Hematopoietic multipotent progenitor cell (in vitro differentiated cells): Measurements from ENCODE around the gene MYB.

DNA sequence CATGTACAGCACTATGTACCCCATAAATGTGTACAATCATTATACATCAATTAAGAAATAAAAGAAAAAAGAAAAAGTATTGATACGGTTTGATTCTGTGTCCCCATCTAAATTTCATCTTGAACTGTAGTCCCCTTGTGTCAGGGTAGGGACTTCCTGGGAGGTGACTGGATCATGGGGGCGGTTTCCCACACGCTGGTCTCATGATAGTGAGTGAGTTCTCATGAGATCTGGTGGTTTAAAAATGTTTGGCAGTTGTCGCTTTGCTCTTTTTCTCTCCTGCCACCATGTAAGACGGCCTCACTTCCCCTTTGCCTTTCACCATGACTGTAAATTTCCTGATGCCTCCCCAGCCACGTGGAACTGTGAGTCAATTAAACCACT lies 80.4 kb upstream of the SGK1 start:
- CAGE, long polyA plus RNA: no peak

DNA sequence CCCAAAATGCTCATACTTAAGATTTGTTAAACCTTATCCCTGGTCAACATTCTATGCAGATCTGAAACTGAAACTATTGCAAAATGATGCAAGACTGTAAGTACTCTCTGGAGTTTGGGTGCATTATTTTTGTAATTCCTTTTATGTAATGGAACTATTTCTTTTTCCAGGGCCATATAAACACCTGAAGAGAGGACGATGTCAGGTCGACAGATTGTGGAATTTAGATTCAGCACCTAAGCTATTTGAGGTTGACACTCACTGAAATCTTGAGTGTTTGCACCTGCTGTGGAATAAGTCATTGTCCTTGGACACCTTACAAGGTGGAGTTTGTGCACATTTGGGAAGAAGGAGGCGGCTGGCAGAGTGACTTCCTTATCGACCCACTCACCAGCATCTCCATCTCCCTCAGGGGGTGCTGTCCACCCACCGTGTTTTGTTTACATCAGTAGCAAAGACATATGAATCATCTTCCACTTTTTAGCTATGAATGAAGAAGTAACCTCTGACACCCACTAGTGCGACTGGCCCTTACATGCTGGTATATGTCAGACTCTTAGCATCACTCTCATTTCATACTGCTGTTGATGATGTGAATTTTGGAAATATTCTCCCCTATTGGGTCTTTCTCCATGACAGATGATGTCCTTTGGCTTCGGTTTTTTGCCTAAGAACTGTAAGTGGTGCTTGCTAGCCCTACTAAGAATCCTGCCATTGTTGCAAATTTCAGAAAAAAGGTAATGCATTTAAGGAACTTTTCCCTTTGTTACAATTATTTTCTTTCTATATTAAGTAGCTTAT lies 119.4 kb upstream of the SGK1 start:
- CAGE, long polyA plus RNA: no peak

- CAGE, long polyA plus RNA: no peak
Observed at GRCh38 chr6:134460841-134461369, 143.0 kb upstream of the SGK1 start.

GRCh38 chr6:134530748-134531228 lies 212.9 kb upstream of the SGK1 start:
- CAGE, long polyA plus RNA: no peak

- CAGE, long polyA plus RNA: no peak
Observed at GRCh38 chr6:134822944-134823331, 127.0 kb downstream of the ALDH8A1 start.

DNA sequence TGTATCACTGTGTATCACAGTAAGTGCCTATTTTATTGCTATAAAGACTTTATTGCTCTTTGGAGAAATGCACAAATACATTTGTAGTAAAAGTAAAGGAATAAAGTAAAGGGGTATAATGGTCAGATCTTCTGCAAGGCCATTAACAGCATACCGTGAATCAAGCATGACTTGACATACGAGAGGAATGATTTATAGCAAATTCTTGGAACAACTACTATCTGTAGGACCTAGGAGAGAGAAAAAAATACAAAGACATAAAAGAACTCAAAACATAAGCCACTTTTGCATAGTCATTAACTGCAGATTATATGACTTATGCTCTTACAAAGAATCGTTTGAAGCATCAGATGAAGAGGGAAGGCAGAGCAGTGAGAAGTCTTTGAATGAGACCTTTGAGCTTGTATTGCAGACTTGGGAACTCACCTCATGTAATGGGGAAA lies 29.9 kb upstream of the HBS1L start:
- CAGE, long polyA plus RNA: no peak

GRCh38 chr6:135181026-135182123 lies at the start of gene MYB:
Gene MYB, plus strand, starts transcription at chr6:135181308.
- CAGE, long polyA plus RNA: start-site peak on the plus strand at chr6:135181468-135181495, 51 reads

DNA sequence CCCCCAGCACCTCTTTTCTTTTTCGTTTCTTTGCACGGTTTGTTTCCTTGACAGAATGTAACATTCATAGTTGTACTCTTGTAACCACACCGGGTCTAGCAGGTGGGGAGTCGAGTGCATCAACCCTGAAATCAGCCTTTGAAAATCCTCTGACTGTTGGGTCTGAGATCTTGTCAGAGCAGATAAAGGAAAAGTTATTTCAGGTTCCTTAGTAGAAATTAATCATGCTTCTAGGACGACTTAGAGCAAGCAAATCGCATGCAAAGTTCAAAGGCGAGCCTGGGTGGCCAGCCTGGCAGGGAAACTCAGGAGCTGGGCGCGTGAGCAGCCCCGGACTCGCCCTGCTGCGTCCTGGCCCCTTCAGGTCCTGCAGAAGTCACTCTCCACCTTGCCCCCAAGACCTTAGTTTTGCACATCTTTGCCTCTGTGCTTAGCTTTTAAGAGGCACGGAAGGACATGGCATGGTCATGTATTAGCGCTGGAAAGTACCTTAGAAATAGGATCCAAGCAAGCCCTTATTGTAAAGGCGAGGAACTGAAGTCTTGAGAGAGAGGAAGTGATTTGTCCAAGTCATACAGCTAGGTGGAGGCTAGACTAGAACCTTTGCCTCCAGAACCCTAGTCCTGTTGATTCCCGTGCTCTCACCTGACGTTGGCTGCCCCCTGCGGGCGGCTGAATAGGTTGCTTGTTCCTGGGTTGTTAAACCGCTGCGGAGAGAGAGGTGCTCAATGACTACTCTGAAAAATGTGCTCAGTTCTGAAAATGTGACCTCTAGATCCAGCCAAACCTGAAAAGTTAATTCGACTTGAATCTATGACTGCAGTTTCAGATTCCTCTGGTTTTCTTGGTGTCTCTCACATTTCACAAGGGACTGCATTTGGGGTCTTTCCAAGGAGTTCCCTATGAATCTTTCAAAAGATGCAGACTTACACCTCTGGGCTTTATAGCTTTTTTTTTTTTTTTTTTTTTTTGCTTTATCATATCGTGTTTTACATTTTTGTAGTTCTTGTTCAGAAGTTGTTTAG lies 2.6 kb downstream of the MYB start:
- CAGE, long polyA plus RNA: no peak

DNA sequence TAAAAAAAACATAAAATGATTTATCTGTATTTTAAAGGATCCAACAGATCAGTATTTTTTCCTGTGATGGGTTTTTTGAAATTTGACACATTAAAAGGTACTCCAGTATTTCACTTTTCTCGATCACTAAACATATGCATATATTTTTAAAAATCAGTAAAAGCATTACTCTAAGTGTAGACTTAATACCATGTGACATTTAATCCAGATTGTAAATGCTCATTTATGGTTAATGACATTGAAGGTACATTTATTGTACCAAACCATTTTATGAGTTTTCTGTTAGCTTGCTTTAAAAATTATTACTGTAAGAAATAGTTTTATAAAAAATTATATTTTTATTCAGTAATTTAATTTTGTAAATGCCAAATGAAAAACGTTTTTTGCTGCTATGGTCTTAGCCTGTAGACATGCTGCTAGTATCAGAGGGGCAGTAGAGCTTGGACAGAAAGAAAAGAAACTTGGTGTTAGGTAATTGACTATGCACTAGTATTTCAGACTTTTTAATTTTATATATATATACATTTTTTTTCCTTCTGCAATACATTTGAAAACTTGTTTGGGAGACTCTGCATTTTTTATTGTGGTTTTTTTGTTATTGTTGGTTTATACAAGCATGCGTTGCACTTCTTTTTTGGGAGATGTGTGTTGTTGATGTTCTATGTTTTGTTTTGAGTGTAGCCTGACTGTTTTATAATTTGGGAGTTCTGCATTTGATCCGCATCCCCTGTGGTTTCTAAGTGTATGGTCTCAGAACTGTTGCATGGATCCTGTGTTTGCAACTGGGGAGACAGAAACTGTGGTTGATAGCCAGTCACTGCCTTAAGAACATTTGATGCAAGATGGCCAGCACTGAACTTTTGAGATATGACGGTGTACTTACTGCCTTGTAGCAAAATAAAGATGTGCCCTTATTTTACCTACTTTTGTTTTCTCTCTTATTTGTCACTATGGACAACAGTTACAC lies 37.4 kb downstream of the MYB start:
- CAGE, long polyA plus RNA: start-site peak on the plus strand centred at position 426 of the sequence, 43 bp wide, 64 reads

DNA sequence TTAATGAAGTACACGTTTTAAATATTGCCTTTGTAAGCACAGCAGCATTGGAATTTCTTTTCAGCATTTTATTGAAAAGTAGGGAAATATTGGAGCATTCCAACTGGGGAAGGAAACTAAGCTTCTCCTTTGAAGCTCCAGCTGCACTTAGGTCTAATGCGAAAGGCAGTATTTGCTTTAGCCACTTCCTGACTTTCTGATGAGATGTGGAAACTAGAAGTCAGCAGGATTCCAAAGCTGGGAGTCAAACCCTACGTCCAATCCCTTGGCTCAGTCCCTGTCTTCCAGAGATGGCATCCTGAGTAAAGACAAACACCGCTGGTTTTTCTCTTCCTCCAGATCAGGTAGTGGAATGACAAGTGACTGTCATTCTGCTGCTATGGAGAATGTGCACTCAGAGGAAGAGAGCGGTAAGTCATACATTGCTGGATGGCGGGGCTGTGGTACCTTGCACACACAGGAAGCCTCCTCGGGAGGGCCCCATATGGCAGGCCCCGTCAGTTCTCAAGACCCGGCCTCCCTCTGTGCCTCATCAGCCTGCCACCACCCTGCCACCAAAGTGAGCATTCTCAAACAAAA lies 70.8 kb downstream of the MYB start:
- CAGE, long polyA plus RNA: no peak

GRCh38 chr6:135305504-135306054 lies 124.5 kb downstream of the MYB start:
- CAGE, long polyA plus RNA: no peak

GRCh38 chr6:135568444-135568807 lies 70.9 kb upstream of the AHI1 start:
- CAGE, long polyA plus RNA: no peak

DNA sequence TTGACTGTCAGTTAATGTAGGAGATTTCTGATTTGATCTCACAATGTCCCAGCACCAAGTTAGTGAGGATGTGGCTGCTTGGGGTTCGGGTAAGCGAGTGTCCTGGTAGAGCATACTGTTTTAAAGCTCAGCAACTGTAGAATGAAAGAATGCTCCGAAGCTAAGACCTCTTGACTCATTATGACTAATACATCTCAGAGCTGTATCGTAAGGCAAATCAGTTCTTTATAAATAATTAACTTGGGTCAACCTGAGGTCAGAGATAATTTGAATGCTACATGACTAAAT lies 128.9 kb upstream of the PDE7B start:
- CAGE, long polyA plus RNA: no peak

- CAGE, long polyA plus RNA: no peak
Observed at GRCh38 chr6:136095996-136096524, 154.1 kb downstream of the MTFR2 start.

GRCh38 chr6:136103336-136104103 lies 146.6 kb downstream of the MTFR2 start:
- CAGE, long polyA plus RNA: no peak

GRCh38 chr6:136266819-136267875 lies 17.0 kb upstream of the MTFR2 start:
- CAGE, long polyA plus RNA: no peak

GRCh38 chr6:136288617-136289520 lies 777 bp downstream of the BCLAF1 start:
- CAGE, long polyA plus RNA: no peak

DNA sequence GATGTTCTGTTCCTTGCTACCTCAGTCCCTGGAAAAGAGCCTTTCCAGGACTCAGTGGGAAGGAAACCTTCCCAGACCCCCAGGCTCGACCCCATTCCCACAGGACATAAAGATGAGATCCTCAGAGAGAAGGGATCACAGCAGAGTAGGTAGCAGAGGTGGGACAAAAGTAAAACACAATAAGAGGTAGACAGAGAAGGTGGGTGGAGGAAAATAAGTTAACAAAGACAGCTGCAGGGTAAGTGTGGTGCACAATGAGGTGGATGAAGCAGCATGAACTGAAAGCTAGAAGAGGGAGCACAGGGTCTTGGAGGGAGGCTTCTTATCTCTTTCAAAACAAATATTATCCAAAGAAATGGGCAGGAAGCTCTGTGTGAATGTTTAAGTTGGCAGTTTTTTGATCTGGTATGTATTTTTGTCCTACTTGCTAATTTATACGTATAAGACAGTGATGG lies 14.0 kb upstream of the MAP7 start:
- CAGE, long polyA plus RNA: no peak

- CAGE, long polyA plus RNA: no peak
Observed at GRCh38 chr6:136646389-136646916, 96.2 kb upstream of the MAP7 start.

GRCh38 chr6:136753416-136754147 lies 38.7 kb downstream of the MAP3K5 start:
- CAGE, long polyA plus RNA: no peak